Keratinocyte (primary cell): ENCODE measurements around the gene ADGRA1.

CAGE:
- cytosol, long polyA minus RNA, result no peak
- cytosol, long polyA plus RNA, result no peak
- long polyA plus RNA, result no peak
- nucleus, long polyA minus RNA, result no peak
- nucleus, long polyA plus RNA, result no peak
Measured at GRCh38 chr10:132571555-132572333, 34.2 kb downstream of the INPP5A start.

GRCh38 chr10:132572334-132572688 lies 34.7 kb downstream of the INPP5A start:
CAGE:
- cytosol, long polyA minus RNA, result no peak
- cytosol, long polyA plus RNA, result no peak
- long polyA plus RNA, result no peak
- nucleus, long polyA minus RNA, result no peak
- nucleus, long polyA plus RNA, result no peak

CAGE:
- cytosol, long polyA minus RNA, result no peak
- cytosol, long polyA plus RNA, result no peak
- long polyA plus RNA, result no peak
- nucleus, long polyA minus RNA, result no peak
- nucleus, long polyA plus RNA, result no peak
Measured at GRCh38 chr10:132575183-132576021, 37.8 kb downstream of the INPP5A start.

GRCh38 chr10:132599264-132599754 lies 61.7 kb downstream of the INPP5A start:
CAGE:
- cytosol, long polyA minus RNA, result no peak
- cytosol, long polyA plus RNA, result no peak
- long polyA plus RNA, result no peak
- nucleus, long polyA minus RNA, result no peak
- nucleus, long polyA plus RNA, result no peak

DNA sequence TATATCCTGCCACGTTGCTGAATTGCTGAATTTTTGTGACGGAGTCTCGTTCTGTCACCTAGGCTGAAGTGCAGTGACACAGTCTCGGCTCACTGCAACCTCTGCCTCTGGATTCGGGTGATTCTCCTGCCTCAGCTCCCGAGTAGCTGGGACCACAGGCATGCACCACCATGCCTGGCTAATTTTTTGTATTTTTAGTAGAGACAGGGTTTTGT lies 64.6 kb downstream of the INPP5A start:
CAGE:
- cytosol, long polyA minus RNA, result no peak
- cytosol, long polyA plus RNA, result no peak
- long polyA plus RNA, result no peak
- nucleus, long polyA minus RNA, result no peak
- nucleus, long polyA plus RNA, result no peak

DNA sequence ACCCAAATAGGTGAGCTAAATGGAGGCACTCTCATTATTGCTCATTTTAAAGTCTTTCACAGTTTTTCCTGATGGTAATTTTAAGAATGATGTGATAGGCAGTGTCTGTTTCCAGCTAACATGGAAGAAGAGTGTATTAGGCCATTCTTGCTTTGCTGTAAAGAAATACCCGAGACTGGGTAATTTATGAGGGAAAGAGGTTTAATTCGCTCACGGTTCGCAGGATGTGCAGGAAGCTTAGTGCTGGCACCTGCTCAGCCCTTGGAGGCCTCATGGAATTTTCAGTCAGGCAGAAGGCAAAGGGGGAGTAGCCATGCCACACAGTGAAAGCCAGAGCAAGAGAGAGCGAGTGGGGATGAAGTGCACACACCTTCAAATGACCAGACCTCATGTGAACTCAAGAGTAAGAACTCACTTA lies 80.9 kb downstream of the INPP5A start:
CAGE:
- cytosol, long polyA minus RNA, result no peak
- cytosol, long polyA plus RNA, result no peak
- long polyA plus RNA, result no peak
- nucleus, long polyA minus RNA, result no peak
- nucleus, long polyA plus RNA, result no peak

CAGE:
- cytosol, long polyA minus RNA, result no peak
- cytosol, long polyA plus RNA, result no peak
- long polyA plus RNA, result no peak
- nucleus, long polyA minus RNA, result no peak
- nucleus, long polyA plus RNA, result no peak
Measured at GRCh38 chr10:132640617-132641446, 103.2 kb downstream of the INPP5A start.

CAGE:
- cytosol, long polyA minus RNA, result no peak
- cytosol, long polyA plus RNA, result no peak
- long polyA plus RNA, result no peak
- nucleus, long polyA minus RNA, result no peak
- nucleus, long polyA plus RNA, result no peak
Measured at GRCh38 chr10:132984990-132985460, 42.7 kb upstream of the CFAP46 start.

CAGE:
- cytosol, long polyA minus RNA, result no peak
- cytosol, long polyA plus RNA, result no peak
- long polyA plus RNA, result no peak
- nucleus, long polyA minus RNA, result no peak
- nucleus, long polyA plus RNA, result no peak
Measured at GRCh38 chr10:133009017-133010131, 67.0 kb upstream of the CFAP46 start.

CAGE:
- cytosol, long polyA minus RNA, result no peak
- cytosol, long polyA plus RNA, result no peak
- long polyA plus RNA, result no peak
- nucleus, long polyA minus RNA, result no peak
- nucleus, long polyA plus RNA, result no peak
Measured at GRCh38 chr10:133062802-133063001, 25.0 kb upstream of the ADGRA1 start.

GRCh38 chr10:133087332-133088187 lies at the start of gene ADGRA1:
Gene ADGRA1 (plus strand): TSS chr10:133087924.
CAGE:
- cytosol, long polyA minus RNA, result no peak
- cytosol, long polyA plus RNA, result no peak
- long polyA plus RNA, result no peak
- nucleus, long polyA minus RNA, result no peak
- nucleus, long polyA plus RNA, result no peak

DNA sequence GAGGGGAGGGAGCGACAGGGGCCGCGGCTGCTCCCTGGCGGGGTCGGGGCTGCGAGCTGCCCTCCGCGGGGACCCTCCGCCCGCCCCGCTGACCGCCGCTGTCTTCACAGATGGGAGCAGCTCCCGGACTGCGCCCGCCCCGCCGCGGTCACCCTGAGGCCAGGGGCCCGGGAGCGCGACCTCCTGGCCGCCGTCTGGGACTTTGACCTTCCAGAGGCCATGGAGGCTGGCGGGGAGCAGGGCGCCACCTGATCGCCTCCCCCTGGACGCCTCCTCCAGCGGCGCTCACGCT lies 820 bp downstream of the ADGRA1 start:
CAGE:
- cytosol, long polyA minus RNA, result no peak
- cytosol, long polyA plus RNA, result no peak
- long polyA plus RNA, result no peak
- nucleus, long polyA minus RNA, result no peak
- nucleus, long polyA plus RNA, result no peak

GRCh38 chr10:133264270-133265226 lies 12.1 kb downstream of the ADAM8 start:
CAGE:
- cytosol, long polyA minus RNA, result no peak
- cytosol, long polyA plus RNA, result no peak
- long polyA plus RNA, result no peak
- nucleus, long polyA minus RNA, result no peak
- nucleus, long polyA plus RNA, result no peak

DNA sequence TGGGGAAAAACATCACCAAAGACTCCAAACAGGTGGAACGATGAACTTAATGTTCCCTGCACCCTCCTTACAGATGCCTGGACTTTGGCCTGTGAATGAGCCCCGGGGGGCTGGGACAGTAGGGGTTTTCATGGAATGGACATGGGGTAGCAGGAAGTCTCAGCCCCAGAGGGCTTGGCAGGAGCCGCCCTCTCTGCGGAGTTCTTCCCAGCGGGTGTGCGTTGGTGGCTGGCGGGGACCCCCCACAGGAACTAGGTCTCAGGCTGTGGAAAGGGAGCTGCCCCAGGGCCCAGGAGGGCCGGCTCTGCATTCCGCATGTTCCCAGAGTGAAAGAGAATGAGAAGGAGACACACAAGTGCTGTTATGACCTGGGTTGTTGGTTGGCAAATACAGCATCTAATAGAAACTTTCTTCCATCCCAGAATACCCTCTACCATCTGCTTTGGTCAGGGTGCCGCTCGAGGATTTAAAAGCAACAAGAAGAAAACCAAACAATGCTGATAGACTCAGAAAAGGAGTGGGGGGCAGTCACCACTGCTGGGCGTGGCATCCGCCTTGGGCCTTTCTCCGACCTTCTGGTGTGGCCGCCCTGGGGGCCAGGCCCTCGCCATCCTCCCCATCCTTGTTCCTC lies 3.8 kb downstream of the ZNF511 start:
CAGE:
- cytosol, long polyA minus RNA, result no peak
- cytosol, long polyA plus RNA, result no peak
- long polyA plus RNA, result no peak
- nucleus, long polyA minus RNA, result no peak
- nucleus, long polyA plus RNA, result no peak

DNA sequence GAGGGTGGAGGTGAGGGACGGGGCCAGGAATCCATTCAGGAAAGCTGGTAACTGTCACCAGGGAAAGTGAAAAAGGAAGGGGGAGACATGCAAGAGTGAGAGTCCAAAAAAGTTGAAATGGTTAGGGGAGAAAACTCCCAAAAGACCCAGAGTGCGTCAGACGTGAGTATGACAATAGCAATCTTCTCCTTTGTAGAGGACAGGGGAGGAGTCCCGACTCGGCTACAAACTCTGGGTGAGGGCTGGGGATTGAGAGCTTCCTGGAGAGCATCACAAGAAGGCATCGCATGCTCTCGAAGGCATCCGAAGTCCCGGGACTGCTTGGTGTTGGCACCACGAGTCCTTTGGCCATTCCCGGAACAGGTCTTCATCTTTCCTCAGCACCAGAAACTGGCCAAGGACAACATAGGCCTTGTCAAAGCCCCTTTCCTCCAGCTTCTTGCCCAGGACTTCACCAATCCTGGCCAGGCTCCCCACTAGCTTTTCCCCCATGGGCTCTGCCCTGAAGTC lies 2.7 kb upstream of the PRAP1 start:
CAGE:
- cytosol, long polyA minus RNA, result no peak
- cytosol, long polyA plus RNA, result no peak
- long polyA plus RNA, result no peak
- nucleus, long polyA minus RNA, result no peak
- nucleus, long polyA plus RNA, result no peak

CAGE:
- cytosol, long polyA minus RNA, result no peak
- cytosol, long polyA plus RNA, result no peak
- long polyA plus RNA, result no peak
- nucleus, long polyA minus RNA, result no peak
- nucleus, long polyA plus RNA, result no peak
Measured at GRCh38 chr10:133352950-133354102, 4.5 kb downstream of the FUOM start.

CAGE:
- cytosol, long polyA minus RNA, result no peak
- cytosol, long polyA plus RNA, result no peak
- long polyA plus RNA, result no peak
- nucleus, long polyA minus RNA, result no peak
- nucleus, long polyA plus RNA, result no peak
Measured at GRCh38 chr10:133358568-133359273, 902 bp upstream of the FUOM start.

CAGE:
- cytosol, long polyA minus RNA, result no peak
- cytosol, long polyA plus RNA, result no peak
- long polyA plus RNA, result no peak
- nucleus, long polyA minus RNA, result no peak
- nucleus, long polyA plus RNA, result no peak
Measured at GRCh38 chr10:133391817-133392174, 2.2 kb upstream of the MTG1 start.

CAGE:
- cytosol, long polyA minus RNA, result no peak
- cytosol, long polyA plus RNA, result no peak
- long polyA plus RNA, result no peak
- nucleus, long polyA minus RNA, result no peak
- nucleus, long polyA plus RNA, result no peak
Measured at GRCh38 chr10:133526755-133527158, 406 bp upstream of the CYP2E1 start.

DNA sequence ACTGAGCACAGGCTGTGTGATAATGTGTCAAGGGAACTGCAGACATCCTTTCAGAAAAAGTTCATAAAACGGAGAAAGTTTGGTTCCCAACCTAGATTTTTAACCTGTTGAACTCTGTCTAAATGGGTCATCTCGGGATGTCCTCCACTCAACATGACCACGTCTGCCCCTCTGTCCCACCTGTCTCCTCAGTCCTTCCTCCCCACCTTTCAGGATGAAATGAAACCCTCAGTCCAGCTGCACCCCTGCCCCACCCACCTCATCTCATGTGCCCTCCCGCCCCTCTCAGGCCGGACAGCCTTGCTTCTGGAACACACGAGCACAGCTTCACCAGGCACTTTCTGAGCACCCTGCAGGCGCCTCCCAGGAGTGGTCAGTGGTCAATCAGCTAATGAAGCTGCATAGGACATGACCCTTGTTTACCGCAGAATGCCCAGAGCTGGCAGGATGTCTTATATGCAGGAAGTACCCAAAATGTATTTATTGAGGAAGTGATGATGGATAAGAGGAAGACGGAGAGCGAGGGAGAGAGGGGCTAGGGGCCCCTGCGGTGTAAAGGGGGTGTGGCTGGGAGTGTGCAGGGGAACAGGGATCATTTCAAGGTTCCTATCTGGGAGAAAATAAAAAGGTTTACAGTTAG lies 3.2 kb downstream of the CYP2E1 start:
CAGE:
- cytosol, long polyA minus RNA, result no peak
- cytosol, long polyA plus RNA, result no peak
- long polyA plus RNA, result no peak
- nucleus, long polyA minus RNA, result no peak
- nucleus, long polyA plus RNA, result no peak